ENCODE measurements around a stretch of chr6.

GRCh38 chr6:87922573-87923572 is 124.8 kb upstream of the SPACA1 start:
- RRBS, result no CpG with 5 or more reads among the region's 3 CpGs

DNA sequence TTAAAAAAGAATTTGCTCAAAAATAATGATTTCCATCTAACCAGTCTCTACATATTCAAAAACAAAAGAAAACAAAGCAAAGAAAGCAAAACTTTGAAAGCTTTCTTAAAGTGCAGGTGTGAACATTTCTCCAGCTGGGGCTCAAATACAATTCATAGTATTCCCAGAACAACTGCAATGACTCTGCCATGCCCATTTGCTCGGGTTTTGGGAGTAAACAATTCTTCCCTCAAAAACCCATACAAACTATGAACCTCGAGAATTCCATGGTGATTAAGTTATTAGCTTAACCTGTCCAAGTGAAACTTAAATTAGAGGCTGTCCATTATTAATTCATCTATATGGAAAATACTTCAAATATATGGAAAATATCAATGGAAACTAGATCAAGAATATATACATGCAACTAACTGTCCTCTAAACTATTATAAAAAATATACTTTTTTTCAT is 5.0 kb downstream of the CNR1 start:
- RRBS, result no CpG with 5 or more reads among the region's 2 CpGs

DNA sequence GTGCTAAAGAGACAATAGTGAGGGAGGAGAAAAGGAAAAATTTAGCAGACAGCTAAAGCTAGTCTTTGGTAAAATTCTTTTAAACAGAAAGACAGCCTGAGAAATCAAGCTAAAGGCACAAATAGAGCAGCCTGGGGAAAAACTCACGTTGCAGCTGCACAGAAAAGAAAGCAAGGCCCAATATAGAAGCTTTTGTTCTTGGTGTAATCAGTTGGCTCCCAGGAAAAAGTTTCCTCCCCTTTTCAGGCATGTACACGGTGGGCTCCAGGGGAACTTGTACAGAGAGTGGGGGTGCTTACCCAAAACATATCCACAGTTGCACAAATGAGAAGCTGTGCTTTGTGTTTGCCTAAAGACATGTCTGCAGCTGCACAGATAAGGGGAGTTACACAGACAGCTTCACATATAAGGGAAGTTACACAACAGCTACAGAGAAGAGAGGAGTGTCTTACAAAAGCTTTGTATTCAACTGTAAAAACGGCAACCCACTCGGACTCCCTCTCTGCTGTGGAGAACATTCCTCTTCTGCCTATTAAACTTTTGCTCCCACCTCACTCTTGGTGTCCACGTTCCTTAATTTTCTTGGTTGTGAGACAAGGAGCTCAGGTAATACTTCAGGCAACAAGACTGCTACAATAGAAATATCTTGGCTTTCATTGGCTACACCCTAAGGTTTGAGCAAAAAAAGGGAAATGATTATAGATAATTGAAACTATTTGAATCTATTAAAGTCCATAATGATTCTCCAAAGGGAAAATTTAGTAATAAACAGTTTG is 7.5 kb upstream of the PNRC1 start:
- RRBS, result no CpG with 5 or more reads among the region's 5 CpGs

GRCh38 chr6:89079087-89079509 is 1.5 kb upstream of the PNRC1 start:
- RRBS, result no CpG with 5 or more reads among the region's 7 CpGs

- RRBS, result no CpG with 5 or more reads among the region's 11 CpGs
These were observed 17.3 kb downstream of the GABRR2 start for GRCh38 chr6:89297776-89298153.

GRCh38 chr6:89328800-89329616 is 13.9 kb upstream of the GABRR2 start:
- RRBS, result no CpG with 5 or more reads among the region's 3 CpGs

DNA sequence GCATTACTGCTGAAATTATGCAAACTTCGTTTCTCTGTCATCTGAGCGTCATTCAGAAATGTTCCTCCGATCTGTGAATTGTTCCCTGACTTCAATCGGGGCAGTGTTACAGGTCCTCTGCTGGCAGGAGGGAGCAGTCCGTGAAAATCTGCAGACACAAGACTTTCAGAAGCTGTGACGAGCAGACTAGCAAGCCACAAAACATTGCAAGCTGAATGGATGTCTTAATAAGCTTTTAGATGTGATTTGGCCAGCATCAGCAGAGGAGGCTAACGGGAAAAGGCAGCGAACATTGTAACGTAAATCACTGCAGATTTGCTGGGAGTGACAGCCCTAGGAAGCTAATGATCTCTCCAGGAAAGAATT is 76.1 kb downstream of the LYRM2 start:
- RRBS, result no CpG with 5 or more reads among the region's 9 CpGs

DNA sequence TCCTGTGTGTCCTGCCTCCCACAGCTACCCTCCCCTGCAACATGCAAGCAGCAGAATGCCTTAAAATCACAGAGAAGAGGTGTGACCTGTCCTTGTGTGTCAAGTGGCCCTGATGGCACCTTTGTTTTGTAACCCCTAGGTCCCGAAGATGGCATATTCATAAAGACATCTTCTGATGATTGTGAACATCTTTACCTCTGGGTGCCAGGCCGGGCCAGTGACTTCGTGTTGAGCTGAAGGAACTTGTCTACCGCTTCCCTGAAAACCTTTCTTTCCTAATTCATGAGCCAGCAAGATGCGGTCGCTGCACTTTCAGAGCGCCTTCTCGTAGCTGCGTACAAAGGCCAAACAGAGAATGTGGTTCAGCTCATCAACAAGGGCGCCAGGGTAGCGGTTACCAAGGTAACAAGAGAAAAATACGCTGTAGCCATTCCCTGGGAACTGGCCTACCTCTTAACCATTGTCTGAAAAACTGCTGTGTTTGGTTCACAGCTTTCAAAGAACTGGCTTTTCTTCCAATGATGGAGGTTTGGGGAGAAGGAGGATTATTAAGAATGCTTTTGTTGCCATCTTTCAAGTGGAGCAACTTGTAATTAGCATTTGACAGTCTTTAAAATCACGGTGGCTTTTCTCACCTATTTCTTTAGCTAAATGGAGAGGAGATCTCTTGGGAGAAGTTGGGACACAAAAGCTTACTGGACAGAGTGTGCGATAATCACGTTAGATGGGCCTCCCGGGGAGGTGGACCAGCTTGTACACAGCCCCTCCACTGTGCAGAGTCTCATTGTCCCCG is 71.7 kb downstream of the LYRM2 start:
- RRBS, result no CpG with 5 or more reads among the region's 17 CpGs

- RRBS, result no CpG with 5 or more reads among the region's 11 CpGs
These were observed 17.2 kb upstream of the LYRM2 start for GRCh38 chr6:89655505-89656341.

DNA sequence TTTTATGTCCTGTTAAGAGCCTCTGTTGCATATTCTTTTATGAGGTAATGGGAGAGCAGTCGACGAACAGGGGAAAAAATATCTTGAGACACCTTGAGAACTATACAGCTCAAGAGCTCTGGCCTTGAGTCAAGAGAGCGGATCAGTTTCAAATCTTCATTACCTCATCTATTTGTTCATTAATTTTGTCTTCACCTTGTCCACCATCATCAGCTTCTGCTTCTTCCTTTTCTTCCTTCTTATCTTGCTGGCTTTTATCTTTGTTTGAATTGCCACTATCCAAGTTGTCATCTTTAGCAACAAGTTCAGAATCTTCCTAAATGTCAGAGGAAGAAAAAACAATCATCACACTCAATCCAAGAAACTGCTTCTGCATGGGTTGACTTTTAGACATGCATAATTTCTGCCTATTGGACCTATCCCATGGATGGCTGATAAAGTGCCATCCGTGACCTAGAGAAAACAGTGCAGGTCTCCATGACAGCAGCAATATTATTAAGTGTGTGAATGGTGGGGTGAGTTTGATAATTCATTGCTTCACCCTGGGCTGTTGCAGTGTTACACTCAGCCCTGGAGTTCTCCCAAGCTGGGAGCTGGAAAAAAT is 23.5 kb upstream of the LYRM2 start:
- RRBS, result no CpG with 5 or more reads among the region's 4 CpGs

DNA sequence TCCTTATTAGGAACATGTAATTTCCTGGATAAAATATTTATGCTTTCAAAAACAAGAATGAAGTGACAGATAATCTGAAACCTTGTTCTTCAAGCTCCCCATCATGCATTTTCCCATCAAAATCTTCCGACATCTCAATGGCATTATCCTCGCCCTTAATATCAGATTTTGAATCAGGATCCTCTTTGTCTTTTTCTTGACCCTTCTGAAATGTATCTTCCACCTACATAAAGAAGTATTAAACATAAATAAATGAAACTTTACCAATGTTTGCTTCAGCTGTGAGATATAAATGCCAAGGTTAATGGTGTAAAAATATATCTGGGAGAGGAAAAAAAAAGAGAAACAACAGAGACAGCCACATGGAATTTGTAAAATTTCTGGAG is 25.9 kb upstream of the LYRM2 start:
- RRBS, result no CpG with 5 or more reads among the region's 2 CpGs

GRCh38 chr6:89670816-89671329 is 32.3 kb upstream of the LYRM2 start:
- RRBS, result no CpG with 5 or more reads among the region's 6 CpGs

- RRBS, result no CpG with 5 or more reads among the region's 8 CpGs
These were observed 42.0 kb upstream of the LYRM2 start for GRCh38 chr6:89680479-89680983.

DNA sequence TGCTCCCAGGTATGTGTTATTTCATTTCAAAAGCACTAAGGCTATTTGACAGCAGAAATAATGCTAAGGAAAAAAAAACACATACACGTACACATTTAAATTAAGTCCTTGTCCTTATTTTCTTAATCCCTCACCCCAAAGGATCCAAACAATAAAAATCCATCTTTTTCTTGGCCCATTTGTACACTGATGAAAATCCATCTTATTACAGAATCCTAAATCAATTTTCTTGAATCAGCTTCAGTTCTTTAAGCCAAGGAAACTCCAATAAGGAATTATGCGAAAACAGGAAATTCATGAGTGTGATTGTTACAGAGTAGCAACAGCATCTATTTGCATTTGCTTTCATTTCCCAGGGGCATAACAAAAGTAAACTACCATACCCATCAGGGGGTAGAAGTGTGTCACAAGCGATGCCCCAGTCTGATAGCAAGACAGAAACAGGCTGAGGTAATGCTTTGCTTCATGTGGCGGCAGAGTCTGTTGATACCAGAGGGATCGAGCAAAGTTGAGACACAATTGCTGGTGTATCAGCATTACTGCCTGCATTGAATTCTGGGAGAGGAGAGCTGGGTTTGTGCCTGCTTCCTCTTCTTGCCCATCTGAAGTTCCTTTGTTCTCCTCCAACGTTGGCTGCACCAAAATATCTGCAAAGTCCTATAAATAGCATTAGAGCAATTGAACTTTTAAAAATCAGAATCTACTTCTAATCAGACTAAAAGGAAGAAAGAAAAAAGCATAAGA is 51.1 kb upstream of the LYRM2 start:
- RRBS, result no CpG with 5 or more reads among the region's 6 CpGs

GRCh38 chr6:89690656-89691030 is 52.1 kb upstream of the LYRM2 start:
- RRBS, result no CpG with 5 or more reads among the region's 3 CpGs

GRCh38 chr6:89829247-89830479 is 10.1 kb upstream of the MDN1 start:
- RRBS, result no CpG with 5 or more reads among the region's 56 CpGs

- RRBS, result no CpG with 5 or more reads among the region's 4 CpGs
These were observed 25.8 kb upstream of the GJA10 start for GRCh38 chr6:89868190-89869093.

GRCh38 chr6:90029332-90029695 is 135.0 kb downstream of the GJA10 start:
- RRBS, result no CpG with 5 or more reads among the region's 4 CpGs